ENCODE measurements around the genes MACROD2 and SCP2D1.

- PRO-cap: no peak
Observed at GRCh38 chr20:13430122-13430665, 208.5 kb downstream of the TASP1 start.

GRCh38 chr20:13994955-13995829 lies at the start of gene MACROD2:
Gene MACROD2 (plus strand): TSS chr20:13995516.
- PRO-cap: bidirectional peak, plus-strand start at chr20:13995490, minus-strand start at chr20:13995289

DNA sequence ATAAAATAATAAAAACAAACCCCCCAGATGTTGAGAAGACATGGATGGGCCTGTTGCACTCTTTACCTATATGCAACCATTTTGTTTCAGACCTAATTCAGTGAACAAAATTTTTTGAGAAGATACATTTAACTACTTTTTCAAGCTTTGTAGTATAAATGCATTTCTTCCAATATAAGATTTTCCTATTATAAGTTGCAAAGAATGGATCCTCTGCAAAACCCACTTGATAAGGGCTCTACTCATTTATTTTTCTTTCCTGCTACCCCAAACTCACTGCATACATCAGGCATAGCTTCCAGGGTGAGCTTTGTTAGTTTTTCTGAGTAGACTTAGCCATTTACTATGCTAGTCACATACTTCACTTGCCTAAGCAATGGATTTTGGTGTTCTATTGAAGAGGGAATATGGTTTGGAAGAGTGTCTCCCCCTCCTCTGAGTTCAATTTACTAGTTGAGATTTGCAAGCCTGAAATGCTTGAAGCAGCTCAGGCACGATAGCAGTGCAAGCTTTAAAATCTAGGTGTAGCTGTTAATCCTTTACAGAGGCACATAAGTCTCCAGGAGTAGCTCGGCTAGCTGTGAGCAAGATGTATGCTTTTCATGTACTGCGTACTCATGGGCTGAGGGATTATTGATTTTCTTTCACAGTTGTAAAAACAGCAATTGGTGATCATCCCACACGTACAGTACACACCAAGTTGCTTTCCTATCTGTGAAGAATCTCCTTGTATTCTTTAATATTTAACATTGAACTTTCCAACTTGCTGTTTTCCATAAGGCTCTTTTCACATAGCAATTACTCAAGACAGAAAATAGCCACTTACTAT lies 841 bp downstream of the FLRT3 start:
- PRO-cap: no peak

- PRO-cap: no peak
Observed at GRCh38 chr20:15070371-15070894, 733.0 kb upstream of the FLRT3 start.

- PRO-cap: no peak
Observed at GRCh38 chr20:15986730-15987193, 586.5 kb downstream of the KIF16B start.

DNA sequence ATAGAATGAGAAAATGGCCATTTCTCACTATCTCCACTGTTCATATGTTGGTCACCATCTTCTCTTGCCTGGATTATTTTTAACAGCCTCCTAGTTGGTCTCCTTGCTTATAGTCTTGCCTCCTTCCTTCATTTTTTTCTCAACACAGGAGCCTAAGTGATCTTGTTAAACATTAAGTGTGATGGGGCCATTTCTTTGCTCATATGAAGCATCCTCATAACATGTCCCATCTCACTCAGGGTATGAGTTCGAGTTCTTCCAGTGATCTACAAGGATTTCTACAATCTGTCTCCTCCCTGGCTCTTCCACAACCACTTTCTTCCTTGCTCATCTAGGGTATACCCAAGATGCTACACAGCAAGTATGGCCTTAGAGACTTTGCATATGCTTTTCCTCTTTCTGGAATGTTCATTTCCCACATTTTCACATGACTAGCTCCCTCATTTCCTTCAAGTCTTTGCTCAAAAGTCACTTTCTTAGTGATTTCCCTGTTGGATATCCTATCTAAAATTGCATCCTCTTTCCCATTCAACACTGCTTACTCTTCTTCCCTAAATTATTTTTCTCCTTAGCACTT lies 233.4 kb downstream of the KIF16B start:
- PRO-cap: no peak

DNA sequence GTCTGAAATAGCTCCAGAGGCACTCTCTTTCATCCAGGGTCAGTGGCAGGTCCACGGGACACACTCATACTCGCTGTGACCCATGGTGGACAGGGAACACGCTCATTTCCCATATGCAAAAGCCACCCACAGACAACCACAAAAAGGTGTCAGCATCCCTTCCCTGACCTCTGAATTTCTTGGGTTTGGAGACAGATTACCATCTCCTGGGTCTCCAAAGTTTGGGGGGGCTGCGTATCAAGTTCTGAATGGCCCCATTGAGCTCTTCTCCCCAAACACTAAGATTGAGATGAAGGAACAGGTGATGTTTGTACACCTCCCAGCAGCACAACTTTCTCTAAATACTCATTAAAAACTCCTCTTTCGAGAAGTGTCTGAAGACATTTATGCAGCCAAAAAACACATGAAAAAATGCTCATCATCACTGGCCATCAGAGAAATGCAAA lies 73.4 kb upstream of the PCSK2 start:
- PRO-cap: no peak

- PRO-cap: bidirectional peak, plus-strand start at chr20:17612394, minus-strand start at chr20:17612449
Observed at GRCh38 chr20:17611962-17613178, 42.5 kb downstream of the DSTN start.

- PRO-cap: no peak
Observed at GRCh38 chr20:17614350-17614918, 44.6 kb downstream of the DSTN start.

- PRO-cap: unidirectional peak, minus-strand start at chr20:17638465
Observed at GRCh38 chr20:17638174-17638658, 43.8 kb downstream of the RRBP1 start.

- PRO-cap: no peak
Observed at GRCh38 chr20:17835245-17835506, 133.4 kb downstream of the SNX5 start.

GRCh38 chr20:17836134-17836932 lies 132.3 kb downstream of the SNX5 start:
- PRO-cap: no peak

DNA sequence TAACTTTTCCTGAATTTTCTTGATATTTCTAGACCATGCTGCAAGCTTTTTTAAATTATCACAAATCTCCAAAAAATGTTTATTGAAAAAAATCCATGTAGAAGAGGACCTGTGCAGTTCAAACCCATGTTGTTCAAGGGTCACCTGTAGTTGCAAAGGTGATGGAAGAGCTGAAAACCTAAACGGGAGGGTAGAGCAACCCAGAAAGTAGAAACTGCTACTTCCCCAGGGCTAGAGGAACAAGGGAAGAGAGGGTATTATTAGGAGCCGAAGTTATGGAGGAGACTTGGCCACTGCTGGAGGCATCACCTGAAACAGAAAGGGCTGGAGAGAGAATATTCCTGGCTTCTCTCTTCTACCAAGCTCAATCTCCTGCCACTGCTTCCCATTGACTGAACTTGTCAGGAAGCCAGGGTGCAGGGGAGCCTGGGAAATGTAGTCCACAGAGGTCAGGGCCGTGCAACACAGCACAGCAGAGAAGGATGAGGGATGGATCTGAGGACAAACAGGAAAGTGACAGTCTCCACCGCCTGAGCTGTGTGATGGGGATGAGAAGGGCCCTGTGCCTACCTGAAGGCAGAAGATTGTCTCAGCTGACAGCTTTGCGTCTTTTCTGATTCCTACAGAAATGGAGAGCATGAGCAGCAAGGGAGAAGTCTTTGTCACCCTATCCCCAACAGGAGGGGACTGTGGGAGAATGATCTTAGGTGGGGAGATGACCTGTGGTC lies 114.4 kb downstream of the SNX5 start:
- PRO-cap: no peak

GRCh38 chr20:17855912-17856459 lies 112.6 kb downstream of the SNX5 start:
- PRO-cap: no peak

DNA sequence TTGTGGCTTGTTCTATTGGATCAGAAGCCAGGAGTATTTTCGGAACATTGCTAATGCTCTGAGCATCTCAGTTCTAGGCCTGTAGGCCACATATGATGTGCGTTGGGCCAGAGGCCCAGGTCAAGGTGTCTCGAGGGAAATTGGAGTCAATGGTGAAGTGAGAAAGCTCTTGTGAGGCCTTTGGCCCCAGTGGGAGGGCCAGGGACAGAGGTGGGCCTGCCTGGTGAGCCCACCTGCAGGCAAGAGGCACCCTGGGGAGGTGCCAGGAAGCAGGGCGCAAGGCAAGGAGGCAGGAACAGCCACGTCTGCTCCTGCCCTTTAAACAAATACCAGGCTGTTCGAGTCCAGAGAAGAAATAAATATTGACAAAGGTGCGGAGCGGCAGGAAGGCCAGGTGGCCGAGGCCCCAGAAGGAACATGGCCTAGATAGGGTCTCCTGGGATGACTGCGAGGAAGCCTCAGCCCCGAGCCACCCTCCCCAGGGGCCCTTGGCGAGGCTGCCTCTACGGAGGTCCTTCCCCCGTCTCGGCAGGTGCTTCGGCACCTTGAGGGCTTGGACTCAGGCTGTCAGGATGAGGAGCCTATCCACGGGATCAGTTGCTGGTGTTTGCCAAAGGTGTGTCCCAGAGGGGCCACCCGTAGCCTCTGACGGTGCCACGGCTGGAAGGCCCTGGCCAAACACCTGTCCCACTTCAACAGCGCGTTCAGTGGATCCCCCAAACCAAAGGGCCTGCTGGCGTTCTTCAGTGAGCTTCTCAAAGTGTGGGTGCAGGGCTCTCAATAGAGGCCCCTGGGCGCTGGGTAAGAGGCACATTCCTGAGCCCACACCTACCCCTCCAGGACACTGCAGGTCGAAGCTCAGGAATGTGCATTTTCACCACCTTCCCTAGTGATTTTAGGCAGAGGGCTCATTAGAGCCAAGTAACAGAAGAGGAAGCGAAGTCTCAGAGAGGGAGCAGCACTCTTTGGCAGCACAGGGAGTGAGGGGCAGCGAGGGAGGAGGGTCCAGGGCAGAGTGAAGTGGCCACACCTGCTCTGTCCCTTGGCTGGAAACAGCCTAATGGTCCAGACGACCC lies 39.9 kb downstream of the SNX5 start:
- PRO-cap: no peak

GRCh38 chr20:17940217-17940848 lies 28.3 kb downstream of the SNX5 start:
- PRO-cap: no peak

DNA sequence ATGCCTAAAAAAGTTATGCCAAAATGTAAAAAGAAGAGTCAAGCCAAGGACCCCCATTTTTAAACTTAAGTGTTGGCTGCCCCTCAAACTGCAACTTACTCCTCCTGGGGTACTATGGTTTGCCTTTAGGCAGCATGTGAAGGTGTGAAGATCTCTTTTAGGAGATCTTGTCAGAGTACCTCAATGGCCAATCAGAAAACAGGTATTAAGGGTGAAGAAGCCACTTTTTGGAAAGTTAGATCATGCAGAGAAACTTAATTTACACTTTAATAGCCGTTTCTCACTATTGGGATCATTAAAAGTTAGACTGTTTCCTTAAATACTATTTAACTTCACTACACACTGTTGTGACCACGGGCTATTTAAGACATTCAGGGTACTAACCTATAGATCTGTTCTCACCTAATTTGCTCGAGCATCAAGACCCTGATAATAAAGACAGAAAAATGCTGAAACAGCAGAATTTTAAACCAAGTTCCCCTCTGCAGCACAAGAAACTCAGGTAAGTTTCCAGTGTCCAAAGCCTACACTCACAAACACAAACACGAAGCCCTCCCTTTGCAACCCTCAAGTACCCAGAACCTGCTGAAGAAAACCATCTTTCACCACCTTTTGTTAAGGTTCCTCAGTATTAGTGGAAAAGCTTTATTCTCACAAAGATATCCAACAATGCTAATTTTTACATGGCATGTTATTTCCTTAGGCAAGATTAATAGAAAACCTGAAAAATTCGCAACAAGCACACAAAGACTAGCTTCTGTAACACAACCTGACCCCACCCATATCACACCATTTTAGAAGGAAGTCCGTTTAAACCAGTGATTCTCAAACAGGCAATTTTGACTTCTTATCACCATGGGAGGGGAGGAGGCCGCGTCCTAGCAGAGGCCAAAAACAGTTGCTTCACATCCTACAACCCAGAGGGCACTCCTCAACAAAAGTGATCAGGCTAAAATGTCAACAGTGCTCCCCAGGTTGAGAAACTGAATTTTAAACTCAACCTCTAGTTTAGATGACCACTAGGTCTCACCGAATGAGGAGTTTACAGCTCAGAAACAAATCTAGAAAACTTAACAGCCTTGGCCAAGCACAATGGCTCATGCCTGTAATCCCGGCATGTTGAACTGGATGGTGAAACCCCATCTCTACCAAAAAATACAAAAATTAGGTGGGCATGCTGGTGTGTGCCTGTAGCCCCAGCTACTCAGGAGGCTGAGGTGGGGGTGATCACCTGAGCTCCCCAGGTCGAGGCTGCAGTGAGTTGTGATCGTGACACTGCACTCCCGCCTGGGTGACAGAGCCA lies 3.8 kb downstream of the SNX5 start:
- PRO-cap: no peak

DNA sequence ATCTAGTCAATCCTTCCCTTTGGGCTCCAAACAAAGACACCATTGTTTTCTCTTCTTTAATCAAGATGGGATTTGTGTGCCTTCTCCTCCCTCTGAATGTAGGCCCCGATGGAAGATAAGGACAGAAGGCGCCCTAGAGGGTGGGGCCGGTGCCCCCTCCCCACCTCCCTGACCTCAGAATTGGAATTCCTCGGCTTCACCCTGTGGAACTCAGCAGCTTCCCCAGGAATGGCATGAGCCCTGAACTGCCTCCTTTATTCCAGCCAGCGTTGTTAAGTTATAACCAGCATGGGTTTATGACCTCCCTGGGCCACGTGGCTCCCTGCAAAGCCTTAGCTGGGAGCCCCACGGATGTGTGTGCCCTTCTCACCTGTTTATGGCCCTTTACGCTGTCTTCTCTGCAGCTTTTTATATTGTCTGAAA lies 24.6 kb downstream of the OVOL2 start:
- PRO-cap: no peak

GRCh38 chr20:18813486-18813914 lies at the start of gene SCP2D1:
Gene SCP2D1 (plus strand): TSS chr20:18813783.
- PRO-cap: no peak

DNA sequence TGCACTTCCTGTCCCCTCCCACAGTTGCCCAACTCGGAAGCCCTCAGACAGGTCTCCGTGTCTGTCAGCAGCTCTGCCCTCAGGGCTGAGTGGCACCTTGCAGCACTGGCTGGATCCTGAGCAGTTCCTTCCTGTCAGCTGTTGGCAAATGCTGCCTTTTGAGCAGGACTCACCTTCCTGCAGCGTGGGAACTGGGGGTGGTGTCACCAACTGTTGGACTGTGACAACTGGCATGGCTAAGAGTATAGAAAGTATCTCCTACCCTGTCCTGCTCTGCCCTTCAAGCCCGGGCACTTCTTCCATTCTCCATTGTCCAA lies 137.2 kb upstream of the SLC24A3 start:
- PRO-cap: no peak

Data from ureter (tissue), 1 donor.